ENCODE data around the gene SLC2A2.

DNA sequence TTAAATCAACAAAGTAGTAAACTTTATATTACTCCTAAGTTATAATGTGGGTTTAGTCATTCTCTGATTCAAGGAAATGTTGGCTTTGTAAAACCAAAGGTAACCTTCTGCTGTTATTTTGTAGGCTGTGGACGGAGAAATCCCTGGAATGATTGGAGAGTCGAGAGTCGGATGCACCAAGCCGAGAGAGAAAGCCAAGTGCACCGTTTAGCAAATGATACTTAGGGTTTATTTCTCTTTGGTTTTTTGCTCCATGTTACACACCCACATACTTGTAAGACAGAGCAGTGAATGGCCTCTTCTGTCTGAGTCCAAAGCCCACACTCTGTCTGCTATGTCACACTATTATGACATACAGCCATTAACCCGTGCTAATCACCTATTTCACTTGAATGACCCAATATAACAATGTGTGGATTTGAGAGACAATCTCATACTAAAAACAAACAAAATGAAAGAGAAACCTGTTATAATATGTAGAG, 72.2 kb downstream of the MECOM start:
- PRO-cap: no peak

- PRO-cap: no peak
Observed at GRCh38 chr3:169659601-169660494, 3.7 kb downstream of the MECOM start.

GRCh38 chr3:169662244-169662982, 1.1 kb downstream of the MECOM start:
- PRO-cap: bidirectional peak, plus-strand start at chr3:169662261, minus-strand start at chr3:169661961; bidirectional peak, plus-strand start at chr3:169662287, minus-strand start at chr3:169662336; bidirectional peak, plus-strand start at chr3:169662630, minus-strand start at chr3:169662530; bidirectional peak, plus-strand start at chr3:169663076, minus-strand start at chr3:169662888

DNA sequence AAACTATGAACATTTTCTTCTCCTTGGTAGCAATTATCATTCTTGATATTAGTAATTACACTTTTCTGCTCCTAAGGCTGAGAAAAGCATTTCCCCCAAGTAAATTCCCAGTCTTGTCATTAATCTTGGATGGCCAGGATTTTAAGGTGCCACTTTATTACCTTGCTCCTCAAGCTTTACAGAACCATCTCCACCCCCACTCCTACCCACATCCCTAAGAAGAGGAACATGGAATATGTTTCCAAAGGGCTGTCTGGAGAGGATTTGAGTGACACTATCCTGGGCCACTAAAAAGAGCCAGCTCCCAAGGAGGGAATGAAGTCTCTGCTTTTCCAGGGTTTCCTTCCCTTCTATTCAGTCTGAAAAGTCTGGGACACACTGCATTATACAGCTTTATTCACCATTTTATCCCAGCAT, 35.5 kb upstream of the MECOM start:
- PRO-cap: no peak

- PRO-cap: no peak
Observed at GRCh38 chr3:169886638-169886899, 16.8 kb upstream of the LRRC31 start.

GRCh38 chr3:169968152-169968716, 1.6 kb downstream of the SEC62 start:
- PRO-cap: no peak

GRCh38 chr3:170128635-170129609, 52.6 kb downstream of the PHC3 start:
- PRO-cap: no peak

- PRO-cap: no peak
Observed at GRCh38 chr3:170330153-170330886, 27.2 kb upstream of the SKIL start.

GRCh38 chr3:170420309-170421016, 1.8 kb downstream of the CLDN11 start:
- PRO-cap: bidirectional peak, plus-strand start at chr3:170420473, minus-strand start at chr3:170420472

GRCh38 chr3:170474883-170475281, 56.2 kb downstream of the CLDN11 start:
- PRO-cap: no peak

- PRO-cap: no peak
Observed at GRCh38 chr3:170867044-170868328, 2.5 kb downstream of the RPL22L1 start.

- PRO-cap: no peak
Observed at GRCh38 chr3:171025365-171026061, 1.0 kb downstream of the SLC2A2 start.

DNA sequence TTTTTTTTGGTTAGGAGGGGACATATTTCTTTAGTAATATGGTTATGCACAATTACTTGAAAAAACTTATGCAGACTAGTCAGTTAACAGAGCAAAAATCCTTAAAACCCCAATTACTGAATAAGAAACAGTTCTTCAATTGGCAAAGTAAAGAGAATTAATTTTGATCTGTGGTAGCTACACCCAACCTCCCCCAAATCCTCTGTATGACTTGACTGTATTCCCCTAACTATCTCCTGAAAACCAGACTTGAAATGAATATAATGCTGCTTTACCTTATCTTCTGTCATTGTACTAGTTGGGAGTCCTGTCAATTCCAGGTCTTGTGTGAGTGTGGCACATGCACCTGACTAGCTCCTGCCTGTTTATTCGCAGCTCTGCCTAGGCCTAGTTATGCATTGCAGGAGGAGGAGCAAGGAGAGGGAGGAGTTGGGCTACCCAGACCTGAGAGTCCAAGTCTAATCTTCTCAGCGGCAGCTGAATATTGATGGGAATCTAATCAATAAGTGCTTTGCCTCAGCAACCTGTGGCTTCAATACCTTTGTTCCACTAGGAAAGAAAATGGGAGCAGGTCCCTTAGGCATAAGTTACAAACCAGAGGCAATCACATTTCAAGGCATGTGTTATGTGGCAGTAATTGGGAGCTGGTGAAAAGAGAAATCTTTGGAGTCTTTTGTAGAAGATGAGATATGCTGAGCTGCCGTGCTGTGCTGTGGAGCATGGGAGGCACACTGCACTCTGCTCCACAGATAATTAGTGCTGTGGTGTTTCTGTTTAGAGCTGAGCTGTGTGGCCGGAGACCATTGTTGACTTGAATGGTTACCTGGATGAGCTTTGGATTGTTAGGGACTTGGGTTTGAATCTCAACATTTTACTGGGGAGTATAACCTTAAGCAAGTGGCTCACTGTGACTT, at the start of gene SLC2A2:
Gene SLC2A2 (minus strand): TSS at position 340 of the 914 bp plus-strand sequence.
- PRO-cap: no peak

DNA sequence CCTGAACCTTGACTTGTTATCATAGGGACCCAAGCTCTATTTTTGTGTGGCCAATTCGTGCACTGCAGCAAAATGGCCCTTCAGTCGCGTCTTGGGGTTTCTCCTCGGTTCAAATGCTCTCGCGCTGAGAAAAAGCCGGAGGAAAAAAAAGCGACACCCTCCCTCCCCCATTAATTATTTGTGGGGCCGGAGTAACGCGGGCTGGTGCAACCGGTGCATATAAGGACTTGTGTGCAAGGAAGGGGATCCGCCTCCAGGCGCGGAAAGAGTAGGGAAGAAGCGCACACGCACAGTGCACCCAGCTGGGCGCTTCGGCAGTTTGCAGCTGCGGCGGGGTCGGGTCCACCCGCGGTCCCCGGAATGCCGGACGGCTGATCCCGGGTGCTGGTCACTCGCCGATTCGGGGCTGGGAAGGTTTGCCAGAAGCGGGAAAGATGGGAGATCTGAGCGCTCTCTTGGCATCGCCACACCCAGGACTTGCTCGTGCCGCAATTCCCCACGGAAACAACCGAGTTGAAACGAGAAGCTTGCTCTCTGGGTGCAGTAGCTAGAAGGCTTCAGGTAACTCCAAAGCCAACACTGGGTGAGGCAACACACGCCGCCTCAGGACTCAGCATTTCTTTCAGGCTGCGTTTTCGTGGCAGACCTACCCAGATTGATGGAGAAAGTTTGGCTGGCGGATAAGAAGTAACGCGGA, 598 bp upstream of the TNIK start:
- PRO-cap: no peak

DNA sequence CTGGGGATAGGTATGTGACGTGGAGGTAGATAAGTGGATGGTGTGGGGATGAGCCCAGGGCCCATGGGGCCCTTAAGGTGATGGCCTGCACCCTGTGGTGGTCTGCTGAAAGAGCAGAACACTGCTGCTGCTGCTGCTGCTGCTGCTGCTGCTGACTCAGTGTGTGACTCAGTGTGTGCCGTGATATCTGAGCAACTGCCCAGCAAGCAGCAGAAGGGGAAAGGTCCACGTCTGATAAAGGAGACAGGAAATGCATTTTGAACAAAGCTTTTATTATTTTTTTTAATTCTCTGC, 63.9 kb upstream of the TNIK start:
- PRO-cap: no peak

- PRO-cap: no peak
Observed at GRCh38 chr3:171654829-171655258, 155.4 kb downstream of the PLD1 start.

DNA sequence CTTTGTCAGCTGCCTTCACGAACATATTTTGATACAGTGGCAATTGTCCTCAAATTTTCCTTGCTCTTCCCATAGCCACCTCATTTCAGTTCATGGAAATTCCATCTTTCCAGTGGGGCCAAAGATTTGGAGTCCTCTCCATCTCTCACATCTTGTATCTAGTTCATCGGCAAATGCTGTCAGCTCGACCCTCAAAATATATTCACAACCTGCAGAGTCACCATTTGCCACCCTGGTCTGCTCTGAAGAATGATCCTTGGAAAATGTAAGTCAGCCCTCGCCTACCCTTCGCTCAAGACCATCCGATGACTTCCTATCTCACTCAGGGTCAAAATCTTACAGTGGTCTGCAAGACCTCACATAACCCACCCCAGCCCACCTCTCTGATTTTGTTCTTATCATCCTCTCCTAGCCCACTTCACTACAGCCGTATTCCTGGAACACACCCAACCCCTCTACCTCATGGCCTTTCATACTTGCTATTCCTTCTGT, 127.2 kb downstream of the PLD1 start:
- PRO-cap: no peak

DNA sequence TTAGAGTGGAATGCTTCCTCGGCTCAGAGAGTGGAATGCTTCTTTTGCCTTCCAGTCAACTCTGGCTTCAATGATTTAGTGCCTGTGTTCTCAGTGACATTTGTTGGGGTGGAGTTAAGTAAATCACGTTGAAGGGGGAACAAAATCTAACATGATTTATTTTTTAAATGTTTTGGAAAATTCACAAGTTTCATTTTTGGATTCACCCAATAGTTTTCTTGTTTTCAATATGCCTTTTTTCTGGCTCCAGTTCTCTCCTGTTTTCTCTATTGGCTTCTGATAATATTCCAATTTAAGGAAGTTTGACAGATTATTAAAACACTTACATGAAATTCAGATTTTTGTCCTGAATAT, 94.6 kb upstream of the FNDC3B start:
- PRO-cap: no peak

DNA sequence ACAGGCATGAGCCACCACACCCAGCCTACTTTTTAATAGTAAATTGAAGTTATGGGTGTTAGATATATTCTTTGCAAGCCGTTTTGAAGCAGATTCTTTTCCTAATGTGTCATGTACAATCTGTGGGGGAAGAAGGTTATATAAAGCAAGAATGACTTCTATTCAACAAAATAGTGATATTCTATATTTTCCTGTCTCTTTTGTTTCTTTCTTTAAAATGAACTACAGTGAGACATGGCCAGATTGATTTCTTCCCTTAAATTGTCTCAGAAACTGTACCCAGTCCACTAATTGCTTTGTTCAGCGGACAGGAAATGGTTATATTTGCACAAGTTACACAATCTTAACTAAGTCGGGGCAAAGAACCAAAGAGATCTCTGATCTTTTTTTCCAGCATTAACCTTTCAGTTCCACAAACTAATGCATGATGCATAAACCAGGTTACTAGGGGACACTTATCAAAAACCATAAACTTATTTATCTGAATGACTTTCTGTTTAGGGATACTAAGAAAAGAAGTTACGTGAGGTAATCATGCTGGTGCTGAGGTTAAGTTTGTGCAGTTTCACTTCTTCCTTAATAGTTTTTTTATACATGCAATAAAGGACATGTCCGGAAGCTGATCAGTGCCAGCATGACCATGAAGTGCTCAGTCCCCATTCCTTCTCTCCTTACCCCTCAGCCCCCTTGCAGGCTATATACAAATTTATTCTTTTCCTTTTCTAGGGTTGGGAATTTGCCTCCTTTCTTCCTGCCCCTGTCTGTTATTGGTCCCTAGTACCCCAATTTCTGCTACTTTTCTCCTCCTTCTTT, 22.3 kb downstream of the FNDC3B start:
- PRO-cap: no peak

DNA sequence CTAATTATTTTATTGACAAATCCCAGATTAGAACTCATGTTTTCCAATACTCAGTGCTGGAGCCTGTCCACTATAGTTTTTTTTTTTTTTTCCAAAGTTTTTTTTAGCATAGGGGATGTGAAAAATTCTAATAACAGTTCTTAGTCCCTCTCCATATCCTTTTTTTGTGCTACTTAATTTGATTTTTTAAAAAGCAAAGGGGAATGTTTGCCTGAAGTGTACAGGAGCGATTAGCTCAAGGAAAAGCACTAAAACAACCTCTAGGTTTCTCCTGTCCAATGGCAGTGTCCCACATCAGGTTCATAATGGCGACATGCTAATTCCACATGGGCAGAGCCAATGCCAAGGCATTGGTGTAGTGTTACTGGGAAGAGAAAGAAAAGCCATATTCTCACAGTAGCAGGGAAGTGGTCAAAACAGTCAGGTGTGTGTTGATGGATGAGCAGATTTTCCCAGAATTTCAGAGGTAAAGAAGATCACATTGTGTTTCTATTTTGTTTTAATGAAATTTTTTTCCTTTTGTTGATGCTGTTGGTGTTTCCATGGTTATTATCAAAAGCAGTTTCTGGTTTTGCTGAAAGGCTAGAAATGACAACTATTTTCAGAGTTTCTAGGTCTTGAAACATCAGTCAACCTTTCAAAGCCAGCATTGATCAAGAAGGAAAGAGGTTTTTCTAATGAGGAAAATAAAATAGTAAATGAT, 65.1 kb downstream of the FNDC3B start:
- PRO-cap: no peak